ENCODE measurements around the gene MPDU1.

DNA sequence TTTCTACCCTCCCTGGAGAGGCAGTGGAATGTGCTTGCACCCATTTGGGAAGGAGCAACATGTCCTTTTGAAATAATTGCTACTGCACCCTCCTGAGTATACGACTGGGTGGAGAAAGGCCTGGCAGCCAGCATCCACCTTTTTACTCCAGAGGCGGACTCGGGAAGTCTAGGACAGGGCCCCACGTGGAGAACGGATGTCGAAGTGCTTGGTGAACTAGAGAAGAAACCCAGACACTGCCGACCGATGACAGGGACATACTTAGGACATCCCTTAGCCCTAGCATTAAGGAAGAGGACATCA, 3.8 kb downstream of the YBX2 start:
- RRBS, result no CpG with 5 or more reads among the region's 8 CpGs

DNA sequence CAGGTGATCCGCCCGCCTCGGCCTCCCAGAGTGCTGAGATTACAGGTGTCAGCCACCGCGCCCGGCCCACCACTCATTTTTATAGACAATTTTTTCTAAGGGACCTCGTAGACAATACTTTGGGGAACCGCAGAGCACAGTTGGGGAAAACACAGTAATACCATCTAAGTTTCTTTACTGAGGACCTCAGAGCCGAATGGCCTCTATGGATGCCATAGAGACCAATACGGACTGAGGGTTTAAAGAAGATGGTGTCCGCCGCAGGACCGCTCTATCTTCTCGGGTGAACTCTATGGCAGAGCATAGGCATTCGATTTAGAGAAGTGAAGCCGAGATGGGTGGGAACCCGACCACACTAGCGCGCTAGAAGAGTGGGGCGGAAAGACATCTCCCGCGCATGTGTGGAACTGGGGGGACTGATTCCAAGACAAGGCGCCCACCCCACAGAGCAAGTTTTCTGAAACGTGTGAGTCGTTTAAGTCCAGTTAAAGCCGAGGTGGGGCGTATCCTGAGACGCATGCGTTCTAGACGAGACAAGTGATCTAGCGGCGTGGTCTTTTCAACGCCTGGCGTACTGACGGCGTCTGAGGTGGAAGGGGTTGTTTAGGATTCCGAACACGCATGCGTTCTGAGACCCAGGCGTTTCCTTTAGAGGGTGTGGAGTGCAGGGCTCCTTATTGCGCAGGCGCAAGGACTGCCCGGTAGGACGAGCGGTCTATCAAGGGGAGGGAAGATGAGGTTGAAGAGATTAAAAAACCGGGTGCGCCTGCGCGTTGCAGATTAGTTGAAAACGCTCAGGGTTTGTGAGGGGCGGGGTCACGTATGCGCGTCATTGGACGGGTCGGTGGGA, 553 bp upstream of the EIF5A start:
- RRBS, result 7% methylated on average over 3 of the region's 56 CpGs

- RRBS, result no CpG with 5 or more reads among the region's 15 CpGs
Observed at GRCh38 chr17:7311339-7312319, 3.5 kb downstream of the GPS2 start.

DNA sequence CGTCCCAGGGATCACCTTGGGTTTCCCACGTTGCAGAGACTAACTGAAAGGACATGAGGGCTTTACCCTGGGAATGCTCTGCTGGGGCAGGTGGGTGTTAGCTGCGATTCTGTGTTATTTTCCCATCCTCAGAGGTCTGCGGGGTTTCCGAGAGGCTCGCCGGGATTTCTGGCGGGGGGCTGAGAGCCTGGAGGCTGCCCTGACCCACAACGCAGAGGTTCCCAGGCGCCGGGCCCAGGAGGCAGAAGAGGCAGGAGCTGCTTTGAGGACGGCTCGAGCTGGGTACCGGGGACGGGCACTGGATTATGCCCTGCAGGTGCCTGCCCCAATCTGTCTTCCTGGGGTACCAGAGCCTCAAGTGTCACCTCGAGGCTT, 6.9 kb downstream of the ACAP1 start:
- RRBS, result 62% methylated on average over 8 of the region's 16 CpGs

DNA sequence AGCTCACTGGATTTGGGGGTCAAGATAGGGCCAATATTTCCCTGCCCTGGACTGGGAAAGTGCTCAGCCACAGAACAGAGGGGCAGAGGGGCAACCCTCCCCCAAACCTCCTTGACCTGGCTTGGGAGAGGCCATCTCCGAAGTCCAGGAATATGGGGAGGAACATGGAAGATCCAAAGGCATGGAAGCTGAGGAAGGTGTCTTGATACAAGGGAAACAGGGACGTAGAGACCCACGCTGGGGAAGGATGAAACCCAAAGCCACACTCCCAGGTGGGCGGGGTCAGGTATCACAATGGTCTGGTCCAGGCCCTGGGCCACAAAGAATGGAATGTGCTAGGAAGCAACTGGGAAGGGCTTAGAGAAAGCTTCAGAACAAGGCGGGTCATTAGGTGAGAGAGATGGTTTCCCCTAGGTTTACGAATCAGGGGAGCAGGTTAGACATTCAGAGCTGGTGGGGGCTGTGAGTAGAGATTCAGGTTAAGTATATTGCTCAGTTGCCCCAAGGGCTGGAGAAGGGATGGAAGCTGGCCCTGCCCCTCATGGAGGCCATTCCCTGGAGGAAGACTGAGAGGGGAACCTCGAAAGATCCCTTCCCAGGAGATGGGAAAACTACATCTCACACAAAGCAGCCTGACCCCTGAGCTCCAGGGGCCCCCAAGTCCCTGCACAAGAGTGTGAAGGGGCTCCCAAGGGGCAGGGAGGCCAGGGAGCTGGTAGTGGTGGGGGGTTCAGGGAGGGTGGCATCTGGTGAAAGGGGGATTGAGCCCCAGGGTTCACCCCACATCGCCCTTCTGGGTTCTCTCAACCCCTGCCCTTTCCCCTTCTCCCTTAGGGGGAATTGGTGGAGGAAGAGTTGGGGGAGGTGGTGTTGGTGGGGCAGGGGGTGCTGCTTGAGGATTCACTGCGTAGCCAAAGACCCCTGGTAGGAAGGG, 16.6 kb downstream of the CHRNB1 start:
- RRBS, result no CpG with 5 or more reads among the region's 9 CpGs

- RRBS, result 87% methylated on average over 6 of the region's 28 CpGs
Observed at GRCh38 chr17:7466062-7467047, 13.1 kb downstream of the ZBTB4 start.

- RRBS, result 7% methylated on average over 4 of the region's 19 CpGs
Observed at GRCh38 chr17:7477778-7478399, 1.5 kb downstream of the ZBTB4 start.

- RRBS, result no CpG with 5 or more reads among the region's 6 CpGs
Observed at GRCh38 chr17:7492475-7492740, 11.2 kb downstream of the SLC35G6 start.

DNA sequence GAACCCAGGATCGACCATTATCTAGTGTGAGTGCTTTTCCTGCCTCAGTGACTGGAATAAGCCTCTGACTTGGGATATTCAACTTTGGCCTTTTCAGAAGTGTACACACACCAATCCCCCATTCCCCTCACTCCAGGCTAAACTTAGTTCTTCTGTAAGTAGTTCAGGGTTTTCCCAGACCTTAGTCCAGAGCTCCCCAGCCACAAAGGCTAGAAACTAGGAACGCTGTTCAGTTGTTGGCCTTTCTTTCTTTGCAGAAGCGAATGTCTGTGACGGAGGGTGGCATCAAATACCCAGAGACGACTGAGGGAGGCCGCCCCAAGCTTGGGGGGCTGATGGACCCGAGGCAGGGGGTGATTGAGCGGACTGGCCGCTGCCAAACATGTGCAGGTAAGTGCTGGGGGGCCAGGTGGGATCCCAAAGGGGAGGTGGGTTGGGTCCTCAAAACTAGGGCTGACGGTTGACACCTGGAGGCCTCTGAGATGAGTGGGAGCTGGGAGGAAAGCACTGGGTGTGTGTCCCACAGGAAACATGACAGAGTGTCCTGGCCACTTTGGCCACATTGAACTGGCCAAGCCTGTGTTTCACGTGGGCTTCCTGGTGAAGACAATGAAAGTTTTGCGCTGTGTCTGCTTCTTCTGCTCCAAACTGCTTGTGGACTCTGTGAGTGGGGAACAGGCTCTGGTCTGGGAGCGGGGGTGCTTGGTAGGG, 14.6 kb downstream of the SLC35G6 start:
- RRBS, result no CpG with 5 or more reads among the region's 13 CpGs

GRCh38 chr17:7500582-7501849, 19.8 kb downstream of the SLC35G6 start:
- RRBS, result no CpG with 5 or more reads among the region's 27 CpGs

DNA sequence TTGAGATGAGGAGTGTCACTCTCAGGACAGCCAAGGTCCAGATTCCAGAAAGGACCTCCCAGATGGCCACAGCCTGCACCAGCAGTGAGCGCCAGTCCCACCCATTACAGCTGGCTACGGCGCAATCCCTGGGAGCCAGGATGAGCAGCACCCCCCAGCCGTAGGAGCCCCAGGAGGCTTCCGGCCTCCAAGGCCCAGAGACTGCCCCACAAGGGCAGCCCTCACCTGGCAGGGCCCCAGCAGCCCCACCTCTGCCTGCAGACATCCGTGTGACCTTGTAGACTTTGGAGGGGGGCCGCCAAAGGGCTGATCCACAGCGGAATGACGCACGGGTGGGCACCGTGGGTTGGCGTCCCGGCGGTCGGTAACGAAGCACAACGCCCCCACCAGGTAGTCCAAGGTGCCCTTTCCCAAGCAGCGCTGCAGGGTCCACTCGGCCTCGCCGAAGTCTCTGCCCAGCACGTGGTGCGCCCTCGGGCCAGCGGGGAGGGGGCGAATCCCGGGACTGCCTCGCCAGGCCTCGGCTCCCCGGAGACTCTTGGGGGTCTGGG, 926 bp upstream of the MPDU1 start:
- RRBS, result 94% methylated on average over 1 of the region's 30 CpGs

- RRBS, result 43% methylated on average over 15 of the region's 75 CpGs
Observed at GRCh38 chr17:7583202-7584235, at the start of gene MPDU1. Gene MPDU1, plus strand, starts transcription at chr17:7583852.

DNA sequence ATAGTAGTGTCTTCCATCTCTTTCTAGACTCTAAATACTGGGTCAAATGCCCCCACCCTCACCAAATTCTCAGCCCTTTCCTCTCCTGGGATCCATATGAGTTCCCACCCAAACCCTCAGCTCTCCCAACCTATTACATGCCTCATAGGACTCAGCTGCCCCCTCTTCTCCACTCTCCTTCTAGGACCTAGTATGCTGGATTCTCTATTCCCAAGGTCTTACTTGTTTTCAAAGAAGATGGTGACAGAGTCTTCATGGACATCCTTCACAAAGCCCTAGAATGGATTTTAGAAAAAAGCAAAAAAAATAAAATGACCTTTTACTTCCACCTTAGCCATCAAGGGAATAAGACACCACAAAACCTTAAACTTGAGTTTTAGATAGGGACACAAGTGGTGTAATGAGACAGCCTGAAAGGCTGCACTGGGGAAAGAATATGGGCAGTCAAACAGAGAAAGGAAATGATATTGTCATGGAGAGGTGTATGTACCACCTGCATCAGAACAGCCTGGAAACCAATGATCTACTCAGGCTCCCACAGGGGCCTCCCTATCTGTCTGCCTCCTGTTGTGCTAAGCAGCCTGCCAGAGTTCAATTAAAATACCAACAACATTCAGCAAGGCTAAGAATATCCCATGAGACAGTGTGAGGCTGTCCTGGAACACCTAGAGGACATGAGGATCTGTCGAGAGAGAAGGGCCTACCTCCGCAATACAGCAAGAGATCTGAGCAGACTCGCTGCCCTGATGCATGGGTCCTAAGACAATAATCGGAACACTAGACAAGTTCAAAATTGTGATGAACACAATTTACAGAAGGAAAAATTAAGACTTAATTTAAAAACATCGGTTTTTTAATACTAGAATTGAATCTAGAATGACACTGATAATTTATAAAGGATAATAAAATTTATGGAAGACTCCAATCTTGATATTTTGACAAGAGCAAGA, 8.5 kb downstream of the FXR2 start:
- RRBS, result no CpG with 5 or more reads among the region's 5 CpGs

- RRBS, result no CpG with 5 or more reads among the region's 7 CpGs
Observed at GRCh38 chr17:7668490-7669040, 17.8 kb downstream of the ATP1B2 start.

DNA sequence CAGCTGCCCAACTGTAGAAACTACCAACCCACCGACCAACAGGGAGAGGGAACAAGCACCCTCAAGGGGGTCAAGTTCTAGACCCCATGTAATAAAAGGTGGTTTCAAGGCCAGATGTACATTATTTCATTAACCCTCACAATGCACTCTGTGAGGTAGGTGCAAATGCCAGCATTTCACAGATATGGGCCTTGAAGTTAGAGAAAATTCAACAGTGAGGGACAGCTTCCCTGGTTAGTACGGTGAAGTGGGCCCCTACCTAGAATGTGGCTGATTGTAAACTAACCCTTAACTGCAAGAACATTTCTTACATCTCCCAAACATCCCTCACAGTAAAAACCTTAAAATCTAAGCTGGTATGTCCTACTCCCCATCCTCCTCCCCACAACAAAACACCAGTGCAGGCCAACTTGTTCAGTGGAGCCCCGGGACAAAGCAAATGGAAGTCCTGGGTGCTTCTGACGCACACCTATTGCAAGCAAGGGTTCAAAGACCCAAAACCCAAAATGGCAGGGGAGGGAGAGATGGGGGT, 18.2 kb downstream of the TP53 start:
- RRBS, result no CpG with 5 or more reads among the region's 4 CpGs

GRCh38 chr17:7685744-7686361, 1.4 kb downstream of the TP53 start:
- RRBS, result 0% methylated on average over 5 of the region's 37 CpGs

GRCh38 chr17:7686362-7687037, 790 bp downstream of the TP53 start:
- RRBS, result 7% methylated on average over 4 of the region's 24 CpGs

GRCh38 chr17:7839443-7839672, 5.3 kb downstream of the KDM6B start:
- RRBS, result no CpG with 5 or more reads among the region's 4 CpGs

DNA sequence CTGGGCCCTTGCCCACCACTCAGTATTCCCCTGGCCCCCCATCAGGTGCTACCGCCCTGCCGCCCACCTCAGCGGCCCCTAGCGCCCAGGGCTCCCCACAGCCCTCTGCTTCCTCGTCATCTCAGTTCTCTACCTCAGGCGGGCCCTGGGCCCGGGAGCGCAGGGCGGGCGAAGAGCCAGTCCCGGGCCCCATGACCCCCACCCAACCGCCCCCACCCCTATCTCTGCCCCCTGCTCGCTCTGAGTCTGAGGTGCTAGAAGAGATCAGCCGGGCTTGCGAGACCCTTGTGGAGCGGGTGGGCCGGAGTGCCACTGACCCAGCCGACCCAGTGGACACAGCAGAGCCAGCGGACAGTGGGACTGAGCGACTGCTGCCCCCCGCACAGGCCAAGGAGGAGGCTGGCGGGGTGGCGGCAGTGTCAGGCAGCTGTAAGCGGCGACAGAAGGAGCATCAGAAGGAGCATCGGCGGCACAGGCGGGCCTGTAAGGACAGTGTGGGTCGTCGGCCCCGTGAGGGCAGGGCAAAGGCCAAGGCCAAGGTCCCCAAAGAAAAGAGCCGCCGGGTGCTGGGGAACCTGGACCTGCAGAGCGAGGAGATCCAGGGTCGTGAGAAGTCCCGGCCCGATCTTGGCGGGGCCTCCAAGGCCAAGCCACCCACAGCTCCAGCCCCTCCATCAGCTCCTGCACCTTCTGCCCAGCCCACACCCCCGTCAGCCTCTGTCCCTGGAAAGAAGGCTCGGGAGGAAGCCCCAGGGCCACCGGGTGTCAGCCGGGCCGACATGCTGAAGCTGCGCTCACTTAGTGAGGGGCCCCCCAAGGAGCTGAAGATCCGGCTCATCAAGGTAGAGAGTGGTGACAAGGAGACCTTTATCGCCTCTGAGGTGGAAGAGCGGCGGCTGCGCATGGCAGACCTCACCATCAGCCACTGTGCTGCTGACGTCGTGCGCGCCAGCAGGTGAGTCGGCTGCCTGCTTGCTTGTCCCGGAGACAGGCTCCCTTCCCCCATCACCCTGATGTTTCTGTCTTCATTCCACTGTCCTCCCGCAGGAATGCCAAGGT, 5.8 kb upstream of the TMEM88 start:
- RRBS, result 85% methylated on average over 12 of the region's 56 CpGs

- RRBS, result 4% methylated on average over 4 of the region's 18 CpGs
Observed at GRCh38 chr17:7887993-7888594, 495 bp upstream of the CHD3 start.

Measured in AG04449 (cell line).